Aorta (tissue), 1 donor: Measurements from ENCODE around the genes MOAP1, UBR7 and IFI27L1.

DNA sequence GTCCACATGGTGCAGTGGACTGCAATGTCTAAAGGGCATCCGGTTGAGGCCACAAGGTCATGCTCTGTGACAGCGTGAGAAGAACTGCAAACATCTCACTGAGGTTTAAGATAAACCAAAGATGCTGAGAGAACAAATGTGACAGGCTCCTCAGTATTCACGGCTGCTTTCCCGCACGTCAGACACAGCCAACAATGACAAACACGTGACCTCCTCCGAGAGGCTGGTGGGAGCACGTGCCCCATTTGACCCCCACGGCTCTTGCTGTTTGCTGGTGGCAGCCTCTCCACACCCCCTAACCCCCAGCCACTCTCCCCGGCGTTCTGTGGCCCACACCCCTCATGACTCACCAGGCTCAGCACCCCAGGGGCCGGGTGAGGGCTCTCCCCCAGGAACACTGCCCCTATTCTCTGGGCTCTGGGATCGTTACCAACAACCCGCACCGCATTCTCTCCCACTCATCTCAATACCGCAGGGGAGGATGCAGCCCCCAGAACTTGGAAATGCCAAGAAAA lies 79.4 kb downstream of the ITPK1 start:
- PRO-cap: no peak

GRCh38 chr14:93047348-93047763 lies 68.4 kb downstream of the ITPK1 start:
- PRO-cap: no peak

- PRO-cap: no peak
Observed at GRCh38 chr14:93073962-93075009, 41.4 kb downstream of the ITPK1 start.

DNA sequence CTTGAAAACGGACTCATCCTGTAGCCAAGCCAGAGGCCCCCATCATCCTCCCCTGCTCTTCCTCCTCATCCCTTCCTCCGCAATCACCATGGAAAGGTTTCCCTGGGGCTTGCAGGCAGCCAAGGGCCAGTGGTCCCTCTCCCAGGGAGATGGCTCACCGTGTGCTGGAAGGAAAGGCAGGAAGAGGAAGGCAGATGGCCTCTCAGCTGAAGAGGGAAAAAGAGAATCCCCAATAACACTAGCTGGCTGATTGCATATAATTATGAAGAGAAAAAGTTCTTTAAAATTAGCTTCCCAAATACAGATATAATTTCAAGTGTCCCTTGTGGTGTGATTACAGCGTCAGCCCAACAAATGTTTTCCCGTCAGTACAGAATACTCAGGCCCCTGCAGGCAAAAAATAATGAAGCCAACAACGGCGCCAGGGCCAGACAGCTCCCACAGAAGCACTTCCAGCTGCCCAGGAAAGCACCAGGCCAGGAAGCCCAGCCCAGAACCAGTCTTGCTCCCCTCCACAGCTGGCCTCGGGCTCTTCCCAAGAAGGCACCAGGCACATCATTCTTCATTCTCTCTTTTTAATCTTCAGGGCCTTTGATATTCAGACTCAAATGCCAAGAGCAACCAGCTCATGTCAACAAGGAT lies 24.7 kb downstream of the ITPK1 start:
- PRO-cap: no peak

GRCh38 chr14:93184767-93185419 lies at the start of gene MOAP1:
Gene MOAP1 (minus strand): TSS chr14:93184897.
- PRO-cap: bidirectional peak, plus-strand start at chr14:93184992, minus-strand start at chr14:93184858; unidirectional peak, plus-strand start at chr14:93185237

DNA sequence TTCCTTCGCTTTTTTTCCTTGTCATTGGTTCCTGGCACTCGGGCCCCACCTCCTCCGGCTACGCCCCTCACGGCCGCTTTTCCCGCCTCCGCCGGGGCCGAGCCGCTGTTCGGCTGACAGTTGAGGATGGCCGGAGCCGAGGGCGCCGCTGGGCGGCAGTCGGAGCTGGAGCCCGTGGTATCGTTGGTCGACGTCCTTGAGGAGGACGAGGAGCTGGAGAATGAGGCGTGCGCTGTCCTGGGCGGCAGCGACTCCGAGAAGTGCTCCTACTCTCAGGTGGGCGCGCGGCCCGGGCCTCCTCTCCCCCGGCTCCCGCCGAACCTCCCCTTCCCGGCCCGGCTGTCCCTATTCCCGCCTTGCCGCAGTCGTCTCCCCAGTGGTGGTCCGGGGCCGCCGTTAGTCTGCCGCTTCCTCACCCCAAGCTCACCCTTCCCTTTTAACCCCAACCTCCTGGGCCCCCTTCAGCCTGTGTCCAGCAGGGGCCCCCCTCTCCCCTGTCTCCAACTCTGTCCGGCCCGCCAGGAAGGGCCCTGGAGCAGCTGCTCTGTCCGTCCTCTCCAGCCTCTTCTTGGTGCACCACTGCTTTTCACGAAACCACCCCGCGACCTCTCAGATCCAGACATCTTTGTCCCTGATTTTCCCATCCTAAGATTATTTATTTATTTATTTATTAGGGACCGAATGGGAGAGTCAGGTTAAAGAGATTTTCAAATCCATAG lies at the start of gene UBR7:
UBR7 (plus strand) TSS at position 91 of the 719 bp plus-strand sequence.
- PRO-cap: bidirectional peak, plus-strand start at position 119 of the sequence, minus-strand start outside the sequence

DNA sequence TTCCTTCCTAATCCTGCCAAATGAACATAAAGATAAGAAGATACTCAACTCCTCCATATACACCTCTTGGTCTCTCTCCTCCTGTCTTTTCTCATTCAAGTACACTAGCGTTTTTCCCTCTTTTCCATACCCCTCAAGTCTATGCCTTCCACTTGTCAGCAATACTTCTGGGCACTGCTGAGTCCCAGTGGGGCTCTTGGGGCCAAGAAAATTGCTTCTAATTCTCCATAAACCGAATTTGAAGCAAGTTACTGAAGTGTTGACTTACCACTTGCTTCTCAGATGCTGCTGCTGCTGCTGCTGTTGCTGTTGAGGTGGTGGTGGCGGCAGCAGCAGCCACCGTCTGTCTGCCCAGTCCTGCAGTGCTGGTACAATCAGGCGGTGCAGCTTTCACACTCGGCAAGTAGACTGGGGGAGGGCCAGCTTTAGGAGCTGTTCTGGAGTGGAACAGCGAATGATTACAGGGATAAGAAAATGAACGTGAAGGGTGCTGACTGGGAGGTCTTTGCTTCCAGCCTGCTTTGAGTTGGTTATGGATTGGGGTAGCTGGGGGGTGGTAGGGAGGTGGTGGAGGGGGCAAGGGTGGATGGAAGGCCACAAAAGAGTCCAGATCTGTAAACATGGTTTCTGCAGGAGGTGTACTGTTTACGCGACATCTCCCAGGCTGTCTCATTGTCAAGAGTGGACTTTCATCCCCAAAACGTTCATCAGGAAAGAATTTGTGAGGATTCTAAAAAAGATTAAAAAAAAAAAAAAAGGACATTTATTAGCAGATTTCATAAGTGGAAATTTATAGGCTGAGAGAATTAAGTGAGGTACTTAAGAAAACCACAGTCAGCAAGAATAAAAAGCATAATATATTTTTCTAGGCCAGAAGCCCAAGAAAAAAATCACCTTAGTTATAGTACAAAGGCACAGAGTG lies 38.8 kb downstream of the UBR7 start:
- PRO-cap: no peak

DNA sequence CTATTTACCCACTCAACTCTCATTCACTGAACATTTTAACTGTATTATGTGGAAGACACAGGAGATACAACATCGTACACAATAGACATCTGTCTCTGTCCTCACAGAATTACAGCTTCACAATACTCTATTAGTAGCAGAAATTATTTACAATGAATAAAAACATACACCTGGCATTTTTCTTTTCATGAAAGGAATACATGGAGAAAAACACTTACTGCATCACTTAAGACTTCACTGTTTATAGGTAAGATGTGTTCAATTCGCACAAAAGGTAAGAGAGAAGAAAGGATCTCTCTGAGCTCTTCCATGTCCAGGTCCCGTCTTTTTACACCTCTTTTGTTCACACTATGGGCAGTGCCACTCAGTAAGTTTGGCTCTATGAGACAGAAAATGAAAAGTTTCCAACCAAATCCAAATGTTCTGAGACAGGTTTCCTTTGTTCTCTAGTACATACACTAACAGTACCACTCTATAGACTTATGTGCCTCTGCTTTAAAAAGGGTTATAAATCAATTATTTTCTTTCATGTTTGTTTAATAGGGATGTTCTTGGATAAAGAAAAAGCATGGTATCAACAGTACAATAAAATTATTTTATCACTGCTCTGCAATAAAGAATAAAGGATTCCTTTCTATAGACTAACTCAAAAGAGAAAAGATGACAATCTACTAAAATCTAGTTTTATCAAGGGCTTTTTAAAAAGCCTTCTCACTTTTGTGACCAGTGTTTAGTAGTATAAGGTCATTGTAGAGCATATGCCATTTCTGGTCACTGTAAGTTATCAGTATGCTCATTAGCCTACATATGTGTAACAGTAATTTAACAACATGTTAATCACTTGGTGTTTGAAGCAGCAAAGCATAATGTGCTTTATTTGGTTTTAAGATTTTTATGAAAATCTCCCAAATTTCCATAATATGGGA lies 50.2 kb downstream of the UBR7 start:
- PRO-cap: no peak

- PRO-cap: no peak
Observed at GRCh38 chr14:93293794-93294177, 39.0 kb downstream of the BTBD7 start.

- PRO-cap: no peak
Observed at GRCh38 chr14:93331186-93331963, 1.5 kb downstream of the BTBD7 start.

DNA sequence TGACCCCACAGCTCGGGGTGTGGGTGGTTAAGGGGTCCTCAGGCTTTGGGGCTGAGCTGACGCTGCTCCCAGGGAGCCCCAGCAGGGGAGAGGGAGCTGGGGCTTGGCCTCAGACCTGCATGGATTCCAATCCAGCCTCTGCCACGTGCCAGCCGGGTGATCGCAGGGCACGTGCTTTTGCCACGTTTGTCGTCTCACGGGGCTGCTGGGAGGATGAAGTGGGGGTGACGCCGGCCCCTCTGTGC lies 36.2 kb upstream of the PRIMA1 start:
- PRO-cap: no peak

GRCh38 chr14:93959898-93960647 lies 16.3 kb downstream of the ASB2 start:
- PRO-cap: no peak

DNA sequence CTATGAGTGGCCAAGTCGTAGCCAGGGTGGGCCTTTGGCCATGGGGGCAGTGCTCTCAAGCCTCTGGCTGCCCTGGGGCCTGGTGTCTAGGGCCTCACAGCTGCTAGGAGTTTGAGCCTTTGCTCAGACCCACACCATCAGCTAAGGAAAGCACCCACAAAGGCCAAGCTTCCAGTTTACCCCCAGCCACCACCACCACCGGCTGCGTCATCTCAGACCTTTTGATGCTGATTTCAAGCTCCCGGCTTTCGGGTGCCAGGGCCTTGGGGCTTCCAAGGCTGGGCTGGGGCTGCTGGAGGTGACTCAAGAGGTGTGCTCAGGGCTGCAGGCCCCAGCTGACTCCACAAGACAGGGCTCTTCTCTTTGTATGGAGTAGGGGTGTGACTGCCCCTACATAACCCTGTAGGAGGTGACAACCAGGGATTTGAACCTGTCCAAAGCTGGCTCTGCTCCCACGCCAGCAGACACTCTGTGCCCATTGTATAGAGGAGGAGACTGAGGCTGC lies 3.6 kb downstream of the ASB2 start:
- PRO-cap: no peak

DNA sequence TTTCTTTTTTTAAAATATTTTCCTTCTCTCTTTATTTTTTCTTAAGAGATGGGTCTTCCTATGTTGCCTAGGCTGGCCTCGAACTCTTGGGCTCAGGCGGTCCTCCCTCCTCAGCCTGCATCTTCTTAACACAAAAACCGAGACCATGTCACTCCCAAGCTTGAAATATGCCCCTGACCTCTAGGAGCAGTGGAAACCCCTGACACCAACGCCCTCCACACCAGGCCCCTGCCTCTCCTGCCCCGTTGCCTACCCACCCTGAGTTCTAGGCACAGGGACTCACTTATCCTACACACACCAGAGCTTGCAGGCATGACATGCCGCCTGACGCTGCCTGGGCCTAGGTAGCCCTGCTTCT lies 15.3 kb downstream of the OTUB2 start:
- PRO-cap: no peak

DNA sequence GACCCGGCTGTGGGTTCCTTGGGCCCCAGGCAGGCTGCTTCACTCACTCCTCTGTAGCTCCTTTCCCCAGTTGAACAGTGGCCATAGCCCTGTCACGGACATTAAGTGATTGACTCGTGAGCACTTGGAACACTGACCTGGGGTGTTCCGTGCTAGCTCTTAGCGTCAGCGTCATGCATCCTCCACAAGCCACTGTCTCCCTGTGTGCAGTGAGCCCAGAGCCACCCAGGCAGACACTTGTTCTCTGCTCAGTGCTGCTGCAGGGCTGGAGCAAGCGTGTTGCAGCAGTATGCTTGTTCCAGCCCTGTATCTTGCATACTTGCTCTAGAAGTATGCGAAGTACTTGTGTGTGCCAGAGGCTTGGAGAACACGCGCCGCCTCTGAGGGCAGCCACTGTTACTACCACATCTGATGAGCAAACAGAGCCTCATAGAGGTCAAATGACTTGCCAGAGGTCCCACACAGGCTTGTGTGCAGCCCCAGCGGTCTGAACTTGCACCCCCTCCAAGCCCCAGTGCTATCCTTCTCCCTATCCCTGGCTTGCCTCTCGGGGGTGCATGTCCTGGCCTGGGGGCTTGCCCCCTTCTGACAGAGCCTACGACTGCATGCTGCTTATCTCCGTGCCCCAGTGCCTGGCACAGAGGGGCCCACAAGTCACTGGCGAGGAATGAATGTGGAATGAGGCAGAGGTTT lies 15.8 kb downstream of the OTUB2 start:
- PRO-cap: no peak

- PRO-cap: no peak
Observed at GRCh38 chr14:94042489-94042882, 16.3 kb downstream of the OTUB2 start.

DNA sequence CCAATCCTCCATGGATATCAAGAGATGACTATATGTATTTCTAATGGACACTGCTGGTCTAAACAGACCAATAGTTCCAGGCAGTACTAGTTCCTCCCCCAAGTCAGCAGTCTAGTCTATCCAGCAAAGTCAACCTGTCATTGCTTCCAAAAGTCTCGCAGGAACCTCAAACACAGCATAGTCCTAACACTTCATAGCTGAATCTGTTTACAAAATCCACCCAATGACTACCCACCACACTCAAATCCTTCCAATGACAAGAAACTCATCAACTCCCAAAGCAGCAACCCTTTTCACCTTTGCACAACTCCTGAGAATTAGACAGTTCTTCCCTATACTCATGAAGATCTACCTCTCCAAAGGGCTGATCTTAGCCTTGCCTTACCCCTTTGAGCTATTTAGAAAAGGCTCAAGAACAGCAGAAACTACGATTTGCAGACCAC lies 2.7 kb downstream of the DDX24 start:
- PRO-cap: no peak

- PRO-cap: bidirectional peak, plus-strand start at chr14:94081310, minus-strand start at chr14:94081156
Observed at GRCh38 chr14:94081032-94081824, at the start of gene IFI27L1. Gene IFI27L1 (plus strand): TSS chr14:94081310.

- PRO-cap: no peak
Observed at GRCh38 chr14:94113428-94113782, 16.0 kb downstream of the IFI27L2 start.

GRCh38 chr14:94165570-94165911 lies 8.6 kb upstream of the PPP4R4 start:
- PRO-cap: no peak